ENCODE measurements around the genes PRKCD and HESX1.

DNA sequence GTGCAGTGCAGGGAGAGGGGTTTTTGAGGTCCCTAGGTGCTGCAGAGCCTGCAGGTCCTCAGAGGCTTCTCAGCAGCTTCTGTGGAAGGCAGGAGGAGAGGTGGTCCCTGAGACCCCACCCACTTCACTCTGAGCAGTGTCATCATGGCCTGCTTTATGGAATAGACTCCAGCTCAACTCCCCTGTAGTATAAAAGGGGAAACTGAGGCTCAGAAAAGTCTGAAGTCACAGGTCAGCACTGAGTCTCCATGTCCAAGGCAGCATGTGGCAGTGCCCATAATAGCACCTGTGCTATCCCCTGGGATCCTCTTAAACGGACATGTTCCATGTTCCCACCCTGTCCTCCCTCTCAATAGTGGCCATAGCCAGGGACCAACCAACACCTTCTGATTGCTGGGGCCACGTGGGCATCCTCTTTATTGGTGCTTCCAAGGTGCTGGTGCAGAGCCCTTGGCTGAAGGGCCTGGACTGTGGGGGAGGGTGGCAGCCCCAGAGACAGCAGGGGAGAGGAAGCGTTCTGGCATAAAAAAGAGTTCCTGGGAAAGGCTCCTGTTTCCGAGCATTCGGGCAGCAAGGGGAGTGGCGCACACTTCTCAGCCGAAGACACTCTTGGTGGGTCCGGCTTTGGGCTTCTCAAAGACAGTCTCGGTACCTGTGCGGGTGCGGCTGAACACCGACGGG lies 1.9 kb downstream of the MUSTN1 start:
- PRO-cap, 10 experiments, result no peak in any of the 10 experiments

DNA sequence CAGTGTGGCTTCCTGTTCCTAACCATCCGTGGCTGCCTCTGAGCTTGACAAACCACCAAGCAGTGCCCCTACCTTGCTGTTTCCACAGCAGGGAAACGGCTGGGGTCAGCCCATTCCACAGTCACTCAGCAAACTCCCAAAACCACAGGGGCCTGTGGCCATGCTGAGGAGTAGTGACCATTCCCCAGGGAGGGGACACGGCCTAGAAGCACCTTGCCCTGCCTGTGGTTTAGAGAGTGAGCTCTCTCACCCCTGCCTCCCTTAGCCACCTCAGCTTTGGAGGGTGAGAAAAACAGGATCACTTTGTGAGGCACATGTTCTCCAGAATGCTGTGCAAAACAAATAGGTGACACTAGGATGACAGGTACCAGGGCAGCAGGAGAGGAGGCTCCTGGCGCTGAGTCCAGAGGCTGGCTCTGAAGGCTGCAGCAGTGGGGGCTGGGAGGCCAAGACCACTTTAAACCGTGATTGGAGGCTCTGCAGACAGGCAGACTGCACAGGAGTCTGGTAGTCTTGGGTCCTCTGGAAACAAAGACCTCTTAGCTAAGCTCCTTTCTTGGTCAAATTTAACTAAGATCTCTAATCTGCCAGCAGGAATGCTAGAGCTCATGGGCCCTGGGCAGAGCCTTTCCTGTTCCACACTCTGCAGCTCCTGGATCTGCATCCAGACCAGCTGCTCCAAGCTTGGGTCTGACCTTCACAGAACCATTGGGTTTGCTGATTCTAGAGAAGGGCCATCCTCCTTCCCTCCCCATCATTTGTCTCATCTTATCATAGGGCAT lies 4.3 kb upstream of the MUSTN1 start:
- PRO-cap, 10 experiments, result no peak in any of the 10 experiments

- PRO-cap, 10 experiments, result no peak in any of the 10 experiments
Observed at GRCh38 chr3:52841510-52842196, 6.8 kb upstream of the MUSTN1 start.

DNA sequence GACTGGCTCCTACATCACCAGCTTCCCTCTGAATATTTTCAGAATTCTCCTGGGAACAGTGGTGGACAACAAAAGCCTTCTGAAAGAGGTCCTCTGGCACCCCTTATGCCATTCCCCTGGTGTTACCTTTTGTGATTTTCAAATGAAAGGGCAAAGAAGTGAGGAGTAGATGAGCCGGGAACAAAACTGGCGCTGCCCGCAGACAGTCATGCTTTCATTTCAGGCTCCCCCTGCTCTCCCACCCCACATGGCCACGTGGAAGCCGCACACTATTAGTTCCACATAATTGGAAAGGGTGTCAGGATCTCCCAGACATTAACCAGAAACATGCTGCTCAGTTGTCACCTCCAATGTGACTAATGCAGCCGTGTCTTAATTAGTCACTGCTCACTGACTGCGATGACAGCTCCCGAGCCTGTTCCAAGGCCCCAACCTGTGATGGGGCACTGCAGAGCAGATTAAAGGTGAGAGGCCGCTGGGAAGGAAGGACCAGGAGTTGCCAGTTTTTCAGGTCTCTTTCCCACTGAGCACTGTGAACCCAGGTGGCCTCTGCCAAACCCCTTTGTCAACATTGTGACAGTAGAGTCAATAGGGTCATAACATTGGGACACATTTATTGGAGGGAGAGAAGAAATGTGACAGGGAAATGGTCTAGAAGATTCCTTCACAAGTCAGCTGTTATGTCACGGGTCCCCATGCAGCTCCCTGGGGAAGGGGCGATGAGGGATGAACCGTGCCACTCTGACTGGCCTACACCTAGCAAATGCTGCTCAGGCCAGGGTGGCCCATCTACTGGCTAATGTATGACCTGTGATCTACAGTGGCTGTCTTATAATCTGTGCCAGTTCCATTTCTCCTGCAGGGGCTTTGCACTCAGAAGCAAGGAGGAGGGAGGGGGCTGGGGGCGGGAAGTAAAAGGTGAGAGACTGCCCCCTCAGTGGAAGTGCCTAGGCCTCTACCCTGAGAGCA lies 38.6 kb upstream of the SFMBT1 start:
- PRO-cap, 10 experiments, result no peak in any of the 10 experiments

DNA sequence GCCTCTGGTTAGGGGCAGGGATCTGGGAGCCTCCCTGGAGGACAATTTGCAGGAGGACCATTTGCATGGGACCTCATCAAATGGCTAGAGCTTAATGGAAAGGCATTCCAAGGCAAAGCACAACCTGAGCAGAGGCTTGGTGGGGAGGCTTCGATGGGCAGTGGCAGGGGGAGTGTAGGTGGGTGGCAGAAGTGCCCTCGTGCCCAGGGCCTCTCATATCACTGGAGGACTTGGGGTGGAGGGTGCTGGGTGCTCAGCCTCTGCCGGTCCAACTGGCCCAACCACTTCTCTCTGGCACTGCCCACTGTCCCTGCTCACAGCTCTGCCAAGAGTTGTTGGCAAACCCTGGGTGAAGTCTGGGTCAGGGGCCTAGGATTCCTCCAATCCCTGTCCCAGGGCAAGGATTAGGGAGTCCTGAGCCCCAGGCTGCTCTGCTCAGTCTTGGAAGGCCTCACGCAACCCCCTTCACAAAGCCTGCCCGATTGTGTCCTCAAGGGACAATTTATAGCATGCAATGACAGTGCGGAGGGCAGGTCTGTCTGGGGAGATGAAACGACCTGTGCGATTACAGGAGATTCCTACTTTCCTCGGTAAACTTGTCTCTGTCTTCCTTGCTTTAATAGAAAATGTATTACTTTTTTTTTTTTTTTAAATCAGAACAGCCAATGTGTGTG lies 5.3 kb upstream of the PRKCD start:
- PRO-cap, 10 experiments, result peak in 7 of 10 experiments; most common plus-strand start position 434 of the sequence (in 7); most common minus-strand start position 274 of the sequence (in 2)

DNA sequence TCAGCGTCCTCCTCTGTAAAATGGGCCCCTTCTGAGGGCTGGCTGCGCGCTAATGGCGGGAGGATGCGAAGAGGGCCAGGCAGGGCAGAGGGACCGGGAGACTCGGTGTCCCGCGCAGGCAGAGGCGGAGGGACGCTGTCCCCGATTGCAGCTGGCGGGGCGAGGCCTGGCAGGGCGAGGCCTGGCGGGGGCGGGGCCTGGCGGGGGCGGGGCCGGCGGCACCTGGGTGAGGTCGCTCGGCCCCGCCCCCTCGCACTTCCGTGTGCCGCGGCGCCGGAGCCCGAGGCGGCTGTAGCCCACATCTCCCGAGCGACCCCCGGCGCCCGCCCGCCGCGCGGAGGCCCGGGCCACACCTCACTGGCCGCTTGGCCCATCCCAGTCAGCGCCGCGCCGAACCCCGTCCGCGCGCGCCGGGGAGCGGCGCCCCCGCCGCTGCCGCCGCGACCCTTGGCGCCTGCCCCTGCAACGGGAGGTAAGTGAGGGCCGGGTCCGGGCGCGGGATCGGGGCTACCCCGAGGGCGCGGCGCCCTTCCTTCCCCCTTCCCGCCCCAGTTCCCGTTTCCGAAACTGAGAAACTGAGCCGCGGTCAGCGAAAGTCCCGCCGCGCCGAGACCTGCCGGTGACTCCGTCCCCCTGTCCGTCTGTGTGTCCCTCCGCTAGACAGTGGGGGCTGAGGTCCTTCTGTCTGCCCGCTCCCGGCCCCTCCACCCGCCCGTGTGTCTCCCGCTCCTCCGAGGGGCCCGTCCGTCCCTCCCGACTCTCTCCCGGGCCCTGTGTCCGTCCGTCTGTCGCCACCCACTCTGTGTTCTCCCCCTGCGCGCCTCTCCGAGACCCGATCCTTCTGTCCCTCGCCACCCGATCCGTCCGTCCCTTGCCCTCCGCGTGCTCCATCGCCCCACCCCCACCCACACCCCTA lies at the start of gene PRKCD:
Gene PRKCD (plus strand): TSS at position 253 of the 916 bp plus-strand sequence.
- PRO-cap, 10 experiments, result peak in 10 of 10 experiments; most common plus-strand start position 255 of the sequence (in 10); most common minus-strand start position 147 of the sequence (in 7)

DNA sequence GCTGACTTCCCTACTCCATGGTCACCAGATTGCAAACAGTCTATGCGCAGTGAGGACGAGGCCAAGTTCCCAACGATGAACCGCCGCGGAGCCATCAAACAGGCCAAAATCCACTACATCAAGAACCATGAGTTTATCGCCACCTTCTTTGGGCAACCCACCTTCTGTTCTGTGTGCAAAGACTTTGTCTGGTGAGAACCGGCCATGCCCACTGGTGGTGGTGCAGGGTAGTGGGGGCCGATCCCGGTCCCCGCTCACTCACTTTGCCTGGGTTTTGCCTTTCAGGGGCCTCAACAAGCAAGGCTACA lies 20.4 kb downstream of the PRKCD start:
- PRO-cap, 10 experiments, result no peak in any of the 10 experiments

DNA sequence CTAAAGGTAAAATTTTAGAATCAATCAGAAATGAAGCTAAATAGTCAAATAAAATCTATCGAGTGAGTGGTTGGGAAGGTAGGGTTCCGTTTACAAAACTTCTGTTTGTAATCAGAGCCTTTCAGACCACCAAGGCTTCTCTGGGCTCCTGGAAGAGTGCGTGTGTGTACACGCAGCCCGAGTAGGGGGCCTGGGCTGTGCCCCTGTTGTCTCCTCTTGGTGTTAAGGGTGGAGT lies 24.2 kb downstream of the PRKCD start:
- PRO-cap, 10 experiments, result no peak in any of the 10 experiments

GRCh38 chr3:53235880-53236619 lies 19.8 kb downstream of the TKT start:
- PRO-cap, 10 experiments, result no peak in any of the 10 experiments

DNA sequence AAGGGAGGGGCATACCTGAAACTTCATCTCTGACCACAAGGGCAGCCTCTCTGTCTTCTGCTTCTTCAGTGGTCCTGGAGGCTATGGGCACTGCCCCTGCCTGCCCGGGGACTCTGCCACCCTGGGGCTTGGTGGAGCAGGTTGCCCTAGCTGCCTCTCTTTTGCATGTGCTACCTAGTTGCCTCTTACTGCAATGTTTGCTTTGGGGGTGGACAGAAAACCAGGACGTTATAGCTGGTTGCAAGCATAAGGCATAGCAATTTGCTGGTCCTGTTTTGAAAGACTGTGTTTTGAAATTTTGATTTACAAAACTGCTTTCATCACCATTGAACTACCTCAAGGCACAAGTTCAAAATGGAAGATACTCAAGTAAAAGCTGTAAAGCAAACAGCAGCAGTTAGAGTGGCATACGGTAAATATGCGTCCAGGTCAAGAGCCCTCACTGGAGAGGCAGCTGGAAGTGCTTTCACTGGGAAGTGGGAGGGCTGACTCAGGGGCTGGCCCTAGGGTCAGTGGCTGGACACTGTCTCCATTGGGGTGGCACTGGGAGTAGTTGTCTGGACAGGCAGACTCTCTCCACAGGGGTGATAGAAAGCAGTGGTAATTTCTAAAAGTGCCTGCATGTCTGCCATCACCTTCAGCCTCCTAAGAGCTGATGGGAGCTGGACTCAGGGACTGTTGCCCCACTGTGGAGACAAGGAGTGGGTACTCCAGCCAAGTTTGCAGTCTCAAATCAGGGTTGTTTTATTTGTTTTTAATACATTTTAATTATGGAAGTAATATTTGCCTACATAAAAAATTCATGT lies 138.1 kb downstream of the CHDH start:
- PRO-cap, 10 experiments, result no peak in any of the 10 experiments

GRCh38 chr3:54634744-54635290 lies 293.0 kb downstream of the LRTM1 start:
- PRO-cap, 10 experiments, result no peak in any of the 10 experiments

DNA sequence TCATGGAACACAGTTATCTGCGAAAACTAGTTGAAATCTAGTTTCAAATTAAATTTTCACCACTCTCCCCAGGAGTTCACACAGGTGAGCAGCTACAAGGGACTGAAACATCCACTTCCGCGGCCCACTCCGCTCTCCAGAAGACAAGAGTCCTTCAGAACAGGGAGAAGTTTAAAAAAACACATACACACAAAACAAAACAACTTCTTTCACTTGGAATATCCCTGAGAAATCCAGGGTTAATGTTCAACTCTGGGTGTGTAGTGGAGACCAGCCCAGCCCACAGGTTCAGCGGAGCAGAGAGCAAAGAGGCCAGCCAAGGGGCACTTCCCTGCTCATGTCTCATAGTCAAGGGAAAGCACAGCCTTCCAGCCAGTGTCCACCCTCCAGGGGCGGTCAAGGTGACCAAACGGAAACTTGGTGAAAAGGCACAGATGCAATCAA lies 41.6 kb downstream of the WNT5A start:
- PRO-cap, 10 experiments, result no peak in any of the 10 experiments

DNA sequence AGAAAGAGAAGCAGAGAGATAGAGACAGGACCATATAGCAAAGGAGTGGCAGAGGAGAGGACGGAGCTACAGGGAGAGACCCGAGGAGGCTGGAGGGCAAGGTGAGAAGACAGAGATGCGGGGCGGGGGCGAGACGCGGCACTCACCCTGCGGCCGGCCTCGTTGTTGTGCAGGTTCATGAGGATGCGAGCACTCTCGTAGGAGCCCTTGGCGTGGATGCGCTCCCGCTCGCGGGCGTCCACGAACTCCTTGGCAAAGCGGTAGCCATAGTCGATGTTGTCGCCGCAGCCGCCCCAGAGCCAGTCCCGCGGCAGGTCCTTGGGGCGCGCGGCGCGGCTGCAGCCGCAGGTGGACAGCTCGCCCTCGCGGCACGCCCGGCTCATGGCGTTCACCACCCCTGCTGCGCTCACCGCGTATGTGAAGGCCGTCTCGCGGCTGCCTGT lies 12.9 kb downstream of the WNT5A start:
- PRO-cap, 10 experiments, result no peak in any of the 10 experiments

GRCh38 chr3:55663965-55664854 lies 177.1 kb upstream of the WNT5A start:
- PRO-cap, 10 experiments, result no peak in any of the 10 experiments

DNA sequence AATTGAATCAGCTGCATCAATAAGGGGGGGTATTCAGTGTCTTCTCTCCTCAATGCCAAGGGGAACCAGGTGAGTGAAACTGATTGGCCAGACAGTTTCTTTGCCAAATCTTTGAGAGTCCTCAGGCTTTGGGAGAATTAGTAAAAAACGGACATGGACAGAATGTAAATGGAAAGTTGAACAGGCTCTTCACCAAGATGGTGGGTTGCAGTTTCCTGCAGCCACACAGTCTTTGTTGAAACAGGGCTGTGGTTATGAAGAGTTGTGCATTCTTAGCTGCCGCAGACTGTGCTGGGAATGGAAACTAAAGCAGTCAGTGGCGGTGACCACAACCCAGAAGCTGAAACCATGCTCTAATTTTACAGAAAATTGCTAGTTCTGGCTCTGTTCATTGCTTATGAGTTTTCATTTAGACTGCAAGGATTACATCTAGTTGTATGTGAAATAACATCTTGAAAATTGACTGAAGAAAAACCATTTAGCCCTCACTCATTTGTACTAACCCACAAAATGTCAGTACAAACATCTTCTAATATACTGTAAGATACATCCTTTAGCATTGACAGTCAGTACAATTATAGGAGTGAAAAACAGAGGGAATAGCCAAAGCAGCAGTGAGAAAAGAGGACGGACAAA lies 42.2 kb upstream of the TASOR start:
- PRO-cap, 10 experiments, result no peak in any of the 10 experiments

GRCh38 chr3:56735251-56735519 lies 52.1 kb upstream of the TASOR start:
- PRO-cap, 10 experiments, result no peak in any of the 10 experiments

DNA sequence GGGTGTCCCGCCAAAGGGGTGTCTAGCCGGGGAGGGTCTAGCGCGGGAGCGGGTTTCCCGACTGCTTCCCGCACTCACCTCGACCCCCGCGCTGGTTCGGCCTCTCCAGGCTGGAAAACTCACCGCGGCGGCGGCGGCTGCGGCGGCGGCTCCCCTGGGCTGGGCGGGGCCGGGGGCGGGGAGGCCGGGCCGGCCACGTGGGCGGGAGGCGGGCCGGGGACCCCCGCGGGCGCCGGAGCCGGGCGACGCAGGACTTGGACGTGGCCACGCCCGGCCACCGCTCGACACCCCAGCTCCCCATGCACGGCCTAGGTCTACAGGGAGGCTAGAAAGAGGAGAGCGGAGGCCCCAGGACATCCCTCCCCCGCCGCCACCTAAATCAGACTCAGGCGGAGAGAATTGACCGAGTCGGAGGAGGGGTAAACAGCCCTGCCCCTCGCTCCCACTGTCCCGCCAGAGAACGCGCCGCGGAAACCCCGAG lies 18.7 kb downstream of the SPATA12 start:
- PRO-cap, 10 experiments, result peak in 10 of 10 experiments; most common plus-strand start position 245 of the sequence (in 5); most common minus-strand start position 121 of the sequence (in 6)

DNA sequence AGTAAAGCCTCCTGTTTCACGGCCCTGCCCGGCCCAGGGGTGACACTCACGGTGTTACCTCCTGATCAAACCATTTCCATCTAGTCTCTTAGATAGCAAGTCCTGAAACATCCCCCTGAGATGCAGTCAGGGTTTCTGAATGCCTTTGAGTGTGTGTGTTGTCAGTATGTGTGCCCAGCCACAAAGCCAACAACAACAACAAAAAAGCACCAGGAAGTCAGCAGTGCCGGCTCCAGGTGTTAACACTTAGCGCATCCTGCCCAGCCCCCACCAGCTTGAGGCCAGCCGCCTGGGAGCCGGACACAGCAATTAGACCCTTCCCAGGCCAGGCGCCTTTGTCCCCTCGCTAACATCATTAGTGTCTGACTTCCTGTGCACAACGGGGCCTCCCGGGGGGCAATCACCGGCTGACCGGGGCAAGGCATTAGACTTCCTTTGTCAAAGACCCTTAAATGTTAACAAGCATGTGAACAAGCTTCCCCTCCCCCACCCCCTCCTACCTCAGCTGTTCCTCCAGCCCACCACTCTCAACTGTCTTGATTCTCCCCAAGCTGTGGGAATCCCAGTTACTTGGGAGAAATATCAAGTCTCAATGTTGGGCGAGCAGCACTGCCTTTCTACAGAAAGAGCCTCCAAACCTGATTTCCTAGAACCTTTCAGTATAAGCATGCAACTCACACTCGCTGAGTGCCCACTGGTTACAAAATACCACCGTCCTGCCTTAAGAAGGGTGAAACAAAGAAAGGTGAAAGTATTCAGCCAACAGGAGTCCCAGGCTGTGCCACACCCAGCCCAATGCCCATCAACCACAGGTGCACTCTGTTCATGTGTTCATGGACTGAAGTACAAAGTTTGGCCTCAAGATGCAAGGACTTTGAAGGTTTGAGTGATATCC lies 34.3 kb downstream of the IL17RD start:
- PRO-cap, 10 experiments, result no peak in any of the 10 experiments

- PRO-cap, 10 experiments, result no peak in any of the 10 experiments
Observed at GRCh38 chr3:57199847-57200238, at the start of gene HESX1. TSS of gene HESX1 (minus strand) at chr3:57199978.

- PRO-cap, 10 experiments, result peak in 10 of 10 experiments; most common minus-strand start chr3:57556028 (in 5)
Observed at GRCh38 chr3:57555578-57556179, 395 bp upstream of the PDE12 start.

All from Metastatic Breast Carcinoma in the Brain (tissue), 10 donors.